MCF 10A (cell line): ENCODE results near the gene TUBB2A.

DNA sequence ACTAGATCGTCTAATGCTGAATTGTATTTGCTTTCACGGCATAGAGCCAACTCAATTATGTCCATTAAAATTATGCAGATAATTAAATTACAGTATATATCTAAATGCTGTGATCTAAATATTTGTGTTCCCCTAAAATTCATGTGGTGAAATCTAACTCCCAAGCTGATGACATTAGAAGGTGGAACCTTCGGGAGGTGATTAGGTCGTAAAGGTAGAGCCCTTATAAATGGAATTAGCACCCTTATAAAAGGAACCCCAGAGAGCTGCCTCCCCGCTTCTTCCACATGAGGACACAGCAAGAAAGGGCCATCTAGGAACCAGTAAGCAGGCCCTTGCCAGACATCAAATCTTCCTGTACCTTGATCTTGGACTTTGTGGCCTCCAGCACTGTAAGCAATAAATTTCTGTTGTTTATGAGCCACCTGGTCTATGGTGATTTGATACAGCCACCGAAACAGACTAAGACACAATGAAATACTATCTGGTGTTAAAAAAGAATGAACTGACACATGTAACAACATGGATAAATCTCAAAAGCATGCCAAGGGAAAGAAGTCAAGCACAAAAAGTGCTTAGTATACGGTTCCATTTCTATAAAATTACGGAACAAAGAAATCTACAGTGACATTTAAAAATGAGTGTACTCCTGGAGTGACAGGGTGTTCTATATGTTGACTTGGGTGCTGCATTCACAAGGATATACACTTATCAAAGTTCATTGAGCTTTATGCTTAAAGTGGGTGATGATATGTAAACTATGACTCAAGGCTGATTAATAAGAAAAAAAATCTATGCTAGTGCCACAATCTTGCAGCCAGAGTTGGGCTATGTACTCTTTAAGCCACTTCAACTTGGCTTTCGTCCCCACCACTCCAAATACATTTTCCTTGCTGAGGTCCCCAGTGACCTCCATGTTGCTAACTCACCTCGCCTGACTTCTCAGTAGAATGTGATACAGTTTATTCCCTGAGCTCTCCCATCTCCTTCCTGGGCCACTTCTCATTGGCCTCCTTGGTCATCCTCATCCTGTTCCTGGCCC lies 18.4 kb downstream of the SERPINB1 start:
- PRO-cap = no peak
- RRBS = no CpG with 5 or more reads among the region's 10 CpGs

DNA sequence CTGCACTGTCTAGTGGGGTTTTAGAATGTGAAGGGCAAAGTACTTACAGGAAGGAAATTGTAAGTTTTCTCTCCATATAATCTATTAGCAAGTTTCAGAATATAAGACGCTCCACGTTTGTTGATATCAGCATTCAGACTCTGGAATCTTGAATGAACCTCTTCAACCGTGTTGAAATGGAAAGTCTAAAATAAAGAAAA lies 3.3 kb downstream of the SERPINB1 start:
- PRO-cap = no peak
- RRBS = no CpG with 5 or more reads among the region's 3 CpGs

DNA sequence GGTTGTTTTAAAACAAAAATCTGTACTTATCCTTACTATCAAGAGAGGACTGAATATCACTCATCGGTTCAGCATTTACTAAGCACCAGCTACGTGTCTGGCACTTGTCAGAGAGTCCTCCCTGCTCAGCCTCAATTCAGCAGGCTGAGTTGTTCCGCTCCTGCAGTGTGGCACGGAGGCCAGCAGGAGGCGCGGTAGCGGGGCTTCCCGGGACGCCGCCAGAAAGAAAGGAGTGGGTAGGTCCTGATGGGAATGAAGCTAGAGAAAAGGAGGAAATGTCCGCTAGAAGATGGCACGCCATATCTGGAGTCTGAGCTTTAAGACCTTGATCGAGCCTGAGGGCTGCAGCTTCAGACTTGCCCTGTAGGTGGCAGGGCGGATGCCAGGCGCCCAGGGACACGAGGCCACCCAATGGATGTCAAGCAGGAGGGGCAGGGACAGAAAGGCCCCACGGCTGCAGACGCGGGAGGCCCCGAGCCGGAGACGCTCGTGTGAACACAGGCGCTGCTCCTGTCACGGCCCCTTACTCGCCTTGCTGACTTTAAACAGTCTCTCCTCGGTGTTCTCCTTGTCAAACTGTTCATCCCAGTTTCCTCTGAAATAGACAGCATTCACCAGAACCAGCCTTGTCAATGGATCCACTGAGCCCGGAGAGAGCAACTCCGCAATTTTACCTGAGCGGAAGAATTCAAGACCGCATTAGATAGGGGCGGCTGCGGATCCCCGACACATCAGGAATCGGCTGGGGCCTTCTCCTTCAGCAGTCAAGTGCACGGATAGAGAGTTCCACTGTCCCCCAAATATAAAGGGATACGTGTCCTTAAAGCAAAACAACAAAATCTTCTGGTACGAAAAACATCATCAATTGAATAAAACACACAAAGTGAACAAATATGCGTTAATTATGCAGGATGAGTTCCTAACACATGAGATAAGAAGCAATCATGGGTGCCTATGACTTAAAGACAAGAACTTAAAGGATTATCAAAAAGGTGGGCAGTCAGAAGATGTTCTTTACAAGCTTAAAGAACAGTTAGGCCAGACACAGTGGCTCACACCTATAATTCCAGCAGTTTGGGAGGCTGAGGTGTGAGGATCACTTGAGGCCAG lies 18.5 kb downstream of the SERPINB6 start:
- PRO-cap = no peak
- RRBS = no CpG with 5 or more reads among the region's 39 CpGs

GRCh38 chr6:2963655-2964428 lies 7.5 kb downstream of the SERPINB6 start:
- PRO-cap = no peak
- RRBS = 75% methylated on average over 4 of the region's 10 CpGs

- PRO-cap = no peak
- RRBS = no CpG with 5 or more reads among the region's 11 CpGs
Observed at GRCh38 chr6:2968460-2969633, 2.5 kb downstream of the SERPINB6 start.

DNA sequence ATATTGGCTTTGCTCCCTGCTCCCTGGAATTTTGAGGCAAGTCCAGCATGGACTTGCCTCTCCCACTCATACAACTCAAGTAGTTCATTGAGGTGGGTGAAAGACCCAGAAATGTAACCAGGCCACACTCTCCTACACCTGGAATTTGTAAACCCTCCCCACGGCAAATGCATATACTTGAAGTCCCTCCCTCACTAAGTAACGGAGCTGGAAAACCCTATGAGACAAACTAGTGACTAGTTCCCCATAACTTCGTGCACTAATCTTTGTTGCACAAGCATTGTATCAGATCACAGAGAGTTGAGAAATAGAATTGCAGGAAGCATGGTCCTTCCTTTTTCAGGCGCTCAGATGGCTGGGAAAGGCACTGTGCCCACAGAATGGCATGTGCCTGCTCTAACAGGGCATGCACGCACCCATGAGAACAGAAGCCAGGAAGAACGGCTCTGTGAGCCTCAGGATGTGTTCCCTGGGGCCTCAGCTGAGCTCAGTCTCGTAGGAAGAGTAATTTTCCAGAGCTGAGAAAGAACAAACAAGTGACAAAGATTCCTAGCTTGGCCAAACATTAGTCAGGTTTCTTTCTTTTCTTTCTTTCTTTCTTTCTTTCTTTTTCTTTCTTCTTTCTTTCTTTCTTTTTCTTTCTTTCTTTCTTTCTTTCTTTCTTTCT lies 10.2 kb upstream of the SERPINB6 start:
- PRO-cap = no peak
- RRBS = no CpG with 5 or more reads among the region's 7 CpGs

DNA sequence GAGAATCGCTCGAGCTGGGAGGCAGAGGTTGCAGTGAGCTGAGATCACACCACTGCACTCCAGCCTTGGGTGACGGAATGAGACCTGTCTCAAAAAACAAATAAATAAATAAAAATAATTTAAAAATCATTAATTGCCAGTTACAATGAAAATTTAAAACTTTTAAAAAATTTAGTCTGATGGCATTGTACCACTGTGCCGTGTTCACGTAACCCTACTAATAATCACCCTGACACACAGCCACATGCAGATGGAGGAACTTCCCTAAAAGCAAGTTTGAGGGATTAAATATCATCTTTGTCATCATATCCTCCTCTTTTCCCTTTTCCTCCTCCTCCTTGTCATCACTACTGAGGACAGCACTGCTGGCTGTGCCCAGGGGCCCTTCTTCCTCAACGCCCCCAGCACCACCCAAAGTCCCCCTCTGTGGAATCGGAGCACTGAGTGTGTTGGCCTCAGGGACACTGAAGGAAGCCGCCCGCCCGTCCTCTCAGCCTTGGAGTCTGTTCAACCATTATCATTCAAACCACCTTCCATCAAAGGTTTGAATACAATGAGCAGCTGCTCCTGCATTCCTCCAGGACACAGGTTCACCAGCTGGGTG lies 23.0 kb downstream of the NQO2 start:
- PRO-cap = no peak
- RRBS = no CpG with 5 or more reads among the region's 10 CpGs

DNA sequence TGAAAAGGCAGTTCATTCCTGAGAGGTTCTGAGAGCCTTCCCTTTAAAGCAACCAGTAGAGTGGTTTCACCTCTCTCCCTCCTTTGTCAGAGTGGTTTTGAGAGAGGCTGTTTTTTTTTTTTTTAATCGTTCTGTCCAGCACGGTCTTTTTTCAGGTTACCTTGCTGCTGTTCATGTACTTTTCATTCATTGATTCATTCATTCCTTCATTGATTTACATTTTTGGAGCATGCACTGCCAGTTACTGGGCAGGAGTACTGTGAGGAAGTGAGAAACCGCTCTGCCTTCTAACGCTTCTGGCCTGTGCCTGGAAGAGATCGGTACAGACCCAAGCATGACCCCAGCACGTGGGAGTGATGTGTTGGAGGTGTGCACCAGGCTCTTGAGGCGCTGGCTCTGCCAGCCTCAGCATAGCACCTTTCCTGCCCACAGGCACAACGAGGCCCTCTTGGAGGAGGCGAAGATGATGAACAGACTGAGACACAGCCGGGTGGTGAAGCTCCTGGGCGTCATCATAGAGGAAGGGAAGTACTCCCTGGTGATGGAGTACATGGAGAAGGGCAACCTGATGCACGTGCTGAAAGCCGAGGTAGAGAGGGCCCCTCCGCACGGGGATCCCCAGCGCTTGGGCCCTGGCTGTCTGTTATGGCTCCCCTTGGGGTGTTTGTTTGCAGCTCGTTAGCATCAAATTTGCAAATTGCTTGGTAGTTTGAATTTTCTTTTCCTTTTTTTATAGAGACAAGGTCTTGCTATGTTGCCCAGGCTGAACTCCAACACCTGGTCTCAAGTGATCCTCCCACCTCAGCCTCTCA lies 9.3 kb downstream of the RIPK1 start:
- PRO-cap = no peak
- RRBS = no CpG with 5 or more reads among the region's 17 CpGs

- PRO-cap = no peak
- RRBS = no CpG with 5 or more reads among the region's 7 CpGs
Observed at GRCh38 chr6:3134989-3135575, 16.6 kb downstream of the BPHL start.

- PRO-cap = no peak
- RRBS = no CpG with 5 or more reads among the region's 10 CpGs
Observed at GRCh38 chr6:3153498-3153963, 3.8 kb downstream of the TUBB2A start.

DNA sequence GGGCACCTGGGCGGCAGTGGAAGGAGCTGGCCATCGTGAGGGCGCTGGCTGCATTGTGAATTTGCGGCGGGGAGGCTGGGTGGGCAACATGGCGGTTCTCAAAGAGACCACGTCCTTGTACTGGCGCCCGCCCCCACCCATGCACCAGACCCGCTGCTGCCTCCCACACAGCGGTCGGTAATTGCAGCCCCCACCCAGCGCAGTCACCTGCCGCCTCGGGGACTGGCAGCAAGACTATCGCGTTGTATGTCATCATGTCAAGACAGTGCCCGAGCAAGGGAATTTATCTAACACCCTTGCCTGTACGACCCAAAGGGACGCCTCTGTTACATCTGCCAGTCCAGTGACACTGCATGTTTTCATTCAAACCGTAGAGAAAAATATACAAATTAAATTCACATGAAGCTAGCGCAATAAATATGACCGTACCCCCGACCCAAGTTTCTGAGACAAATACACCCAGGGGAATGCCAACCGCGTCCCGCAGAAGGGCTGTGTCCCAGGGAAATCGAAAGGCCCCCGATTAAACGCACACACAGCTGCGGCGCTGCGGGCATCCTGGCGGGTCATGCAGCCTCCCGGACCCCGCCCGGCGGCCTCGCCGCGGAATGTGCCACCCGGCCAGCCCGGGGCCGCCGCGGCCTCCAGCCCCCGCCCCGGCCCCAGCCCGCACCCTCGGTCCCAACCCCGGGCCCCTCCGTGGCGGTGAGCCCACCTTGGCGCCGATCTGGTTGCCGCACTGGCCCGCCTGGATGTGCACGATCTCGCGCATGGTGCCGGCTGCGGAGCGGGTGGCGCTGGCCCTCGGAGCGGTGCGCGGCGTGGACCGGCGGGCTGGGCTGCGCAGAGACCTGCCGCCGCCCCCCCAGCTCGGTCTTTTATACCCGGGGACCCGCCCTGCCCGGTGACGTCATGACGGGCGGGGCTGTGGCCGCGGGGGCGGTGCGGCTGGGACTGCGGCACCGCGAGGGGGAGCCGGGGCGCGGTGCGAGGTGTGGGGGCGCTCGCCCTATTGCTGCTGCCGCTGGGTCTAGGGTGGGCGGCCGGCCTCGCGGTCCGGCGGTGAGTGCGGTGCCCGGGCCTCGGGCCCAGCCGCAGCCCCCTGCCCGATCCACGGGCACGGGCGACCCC lies at the start of gene TUBB2A:
Gene TUBB2A, minus strand, starts transcription at position 853 of the 1,131 bp plus-strand sequence.
- PRO-cap = bidirectional peak, plus-strand start at position 1,010 of the sequence, minus-strand start at position 853 of the sequence
- RRBS = under 1% methylated on average over 43 of the region's 109 CpGs

DNA sequence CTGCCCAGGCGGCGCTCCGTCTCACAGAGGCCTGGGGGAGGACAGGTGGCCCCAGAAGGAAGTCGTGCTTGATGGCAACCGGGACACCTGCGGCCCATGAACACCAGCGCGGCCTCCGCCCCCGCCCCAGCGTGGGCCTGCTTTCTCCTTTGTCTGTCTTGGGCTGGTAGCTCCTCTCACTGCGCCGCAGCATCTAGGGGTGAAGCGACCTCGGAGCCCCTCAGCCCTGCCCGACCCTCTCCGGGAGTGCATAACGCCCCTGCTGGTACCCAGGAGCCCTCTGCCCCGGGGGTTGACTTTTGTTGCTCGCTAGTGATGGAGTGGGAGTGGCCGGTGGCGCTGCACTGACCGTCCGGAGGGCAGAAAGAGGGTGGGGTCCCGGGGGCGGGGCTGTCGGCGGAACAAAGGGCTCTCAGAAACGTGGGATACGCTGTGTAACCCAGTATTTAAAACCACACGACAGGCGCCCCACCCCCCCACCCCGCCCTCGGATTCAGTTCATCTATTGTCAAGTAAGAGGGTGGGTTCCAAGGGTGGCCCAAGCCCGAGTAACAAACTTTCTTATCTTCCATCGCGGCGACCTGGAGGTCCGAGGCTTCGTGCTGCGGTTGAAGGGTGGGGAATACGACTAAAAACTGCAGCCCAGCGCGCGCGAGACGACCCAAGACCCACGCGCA lies 906 bp upstream of the TUBB2B start:
- PRO-cap = no peak
- RRBS = 68% methylated on average over 4 of the region's 49 CpGs

- PRO-cap = no peak
- RRBS = 76% methylated on average over 4 of the region's 48 CpGs
Observed at GRCh38 chr6:3228898-3229555, 1.6 kb upstream of the TUBB2B start.

DNA sequence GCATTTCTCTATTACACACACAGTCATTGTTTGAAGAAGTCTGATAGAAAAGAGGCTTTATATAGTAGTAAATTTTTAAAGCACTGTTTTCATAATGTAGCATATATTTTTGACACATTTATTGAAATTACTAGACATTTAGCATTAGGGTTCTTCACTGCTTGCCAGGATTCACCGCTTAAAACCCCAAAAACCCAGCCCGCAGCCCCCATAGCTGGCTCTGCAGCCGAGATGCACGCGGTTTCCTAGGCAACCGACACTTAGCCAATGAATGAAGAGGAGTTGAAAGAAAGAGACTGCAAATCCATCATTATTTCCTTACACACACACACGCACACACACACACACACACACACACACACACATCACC lies 3.3 kb upstream of the TUBB2B start:
- PRO-cap = no peak
- RRBS = no CpG with 5 or more reads among the region's 7 CpGs

- PRO-cap = no peak
- RRBS = no CpG with 5 or more reads among the region's 34 CpGs
Observed at GRCh38 chr6:3268905-3270068, 10.5 kb downstream of the PSMG4 start.

GRCh38 chr6:3377871-3378681 lies 78.8 kb downstream of the SLC22A23 start:
- PRO-cap = no peak
- RRBS = no CpG with 5 or more reads among the region's 15 CpGs

GRCh38 chr6:3395855-3396283 lies 61.0 kb downstream of the SLC22A23 start:
- PRO-cap = no peak
- RRBS = no CpG with 5 or more reads among the region's 6 CpGs

- PRO-cap = no peak
- RRBS = no CpG with 5 or more reads among the region's 6 CpGs
Observed at GRCh38 chr6:3401598-3402579, 55.0 kb downstream of the SLC22A23 start.

DNA sequence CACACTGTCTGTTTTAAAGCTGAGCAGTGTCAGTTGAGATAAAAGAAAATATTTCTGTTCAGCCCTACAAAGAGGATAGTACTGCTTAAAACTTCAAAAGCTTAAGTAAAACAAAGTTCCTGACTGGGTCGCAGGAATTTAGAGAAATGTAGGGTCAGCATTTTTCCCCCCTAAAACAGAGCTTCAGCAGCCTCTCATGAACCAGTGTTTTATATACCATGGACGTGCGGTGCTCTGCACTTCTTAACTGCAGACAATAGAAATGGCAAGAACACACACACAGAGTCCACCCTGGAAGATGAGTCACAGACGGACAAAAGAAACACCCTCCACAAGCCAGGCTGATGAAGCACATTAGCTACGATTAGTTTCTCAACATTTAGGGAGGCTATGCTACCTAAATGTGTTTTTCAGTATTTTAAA lies 34.8 kb downstream of the SLC22A23 start:
- PRO-cap = no peak
- RRBS = no CpG with 5 or more reads among the region's 5 CpGs

DNA sequence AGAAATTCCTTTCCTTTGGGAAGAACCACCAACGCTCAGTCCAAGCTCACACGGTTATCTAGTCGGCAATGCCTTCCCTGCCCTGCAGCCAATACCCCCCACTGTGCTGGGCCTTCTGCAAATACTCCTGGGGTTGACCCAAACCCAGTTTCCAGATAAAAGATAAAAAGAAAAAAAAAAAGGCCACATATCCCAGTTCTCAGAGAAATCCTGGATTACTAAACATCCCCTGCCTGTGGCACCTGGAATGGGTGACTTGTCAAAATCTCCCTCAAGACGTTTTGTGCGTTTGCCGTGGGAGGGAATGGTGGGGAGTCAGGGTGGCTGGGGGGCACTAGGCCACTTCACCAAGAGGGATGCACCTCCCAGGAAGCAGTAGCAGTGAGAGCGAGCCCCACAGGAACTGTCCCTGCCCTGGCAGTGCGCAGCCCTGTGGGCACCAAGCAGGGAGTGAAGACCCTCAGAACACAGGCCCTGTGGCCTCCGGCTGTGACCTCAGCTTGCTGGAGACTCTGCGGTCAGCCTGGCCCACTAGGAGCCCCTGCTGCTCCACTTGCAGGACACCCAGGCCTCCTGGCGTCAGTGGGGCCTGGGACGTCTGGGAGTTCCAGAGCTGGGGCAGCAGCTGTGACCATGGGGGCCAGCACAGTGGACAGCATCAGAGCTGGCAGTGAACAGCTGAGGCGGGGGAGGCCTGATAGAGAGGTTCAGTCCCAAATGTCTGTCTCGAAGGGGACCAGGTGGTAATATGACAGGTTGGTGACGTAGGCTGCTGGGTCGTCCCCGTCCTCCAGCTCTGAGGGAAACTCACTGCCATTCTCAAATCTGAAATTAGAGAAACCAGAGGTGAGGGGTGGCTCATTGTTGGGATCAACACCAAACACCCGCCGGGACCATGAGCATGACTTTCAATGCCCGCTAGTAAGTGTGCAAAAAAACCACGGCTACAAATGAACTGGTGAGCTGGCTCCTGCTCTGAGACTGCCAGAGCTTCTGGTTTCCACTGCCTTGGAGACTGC lies 28.3 kb downstream of the PXDC1 start:
- PRO-cap = no peak
- RRBS = no CpG with 5 or more reads among the region's 21 CpGs